Measurements from ENCODE around the genes ZDHHC21 and RPS6.

DNA sequence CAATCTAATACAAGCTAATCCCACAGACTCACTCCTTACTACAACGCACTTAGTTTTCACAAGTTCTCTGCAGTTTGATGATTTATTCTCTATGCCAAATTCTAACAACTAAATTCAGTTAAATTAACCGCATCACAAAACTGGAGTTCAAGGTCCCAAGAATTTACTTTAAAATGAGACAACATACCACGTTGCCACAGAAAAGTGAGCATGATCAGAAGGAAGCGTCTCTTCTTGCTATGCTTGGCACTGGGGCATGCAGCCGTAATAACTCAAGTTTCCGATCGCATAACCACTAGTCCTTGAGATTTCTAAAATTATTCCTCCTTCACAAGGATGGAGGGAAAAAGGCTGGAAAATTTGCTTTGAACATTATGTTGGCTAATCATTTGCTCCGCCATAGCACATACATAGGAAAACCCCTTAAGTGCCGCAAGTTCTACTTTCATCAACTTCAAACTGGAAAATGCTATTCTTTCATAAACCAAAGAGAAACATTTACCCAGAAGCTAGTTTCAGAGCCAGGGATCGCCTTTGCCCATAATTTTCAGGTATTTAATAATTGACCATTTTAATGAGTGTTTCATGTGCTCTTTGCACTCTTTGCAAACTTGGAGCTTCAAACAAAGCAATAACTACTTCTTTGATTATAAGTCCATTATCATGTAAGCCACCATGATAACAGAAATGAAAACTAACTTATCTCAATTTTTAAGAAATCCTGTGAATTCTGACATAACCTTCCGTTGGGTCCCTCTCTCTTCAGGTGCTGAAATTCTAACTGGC is 13.7 kb downstream of the NFIB start:
- RRBS, result no CpG with 5 or more reads among the region's 11 CpGs

- RRBS, result no CpG with 5 or more reads among the region's 19 CpGs
Observed at GRCh38 chr9:14306951-14307747, 6.8 kb downstream of the NFIB start.

GRCh38 chr9:14692439-14693194 is 615 bp downstream of the ZDHHC21 start:
- RRBS, result 6% methylated on average over 4 of the region's 26 CpGs

DNA sequence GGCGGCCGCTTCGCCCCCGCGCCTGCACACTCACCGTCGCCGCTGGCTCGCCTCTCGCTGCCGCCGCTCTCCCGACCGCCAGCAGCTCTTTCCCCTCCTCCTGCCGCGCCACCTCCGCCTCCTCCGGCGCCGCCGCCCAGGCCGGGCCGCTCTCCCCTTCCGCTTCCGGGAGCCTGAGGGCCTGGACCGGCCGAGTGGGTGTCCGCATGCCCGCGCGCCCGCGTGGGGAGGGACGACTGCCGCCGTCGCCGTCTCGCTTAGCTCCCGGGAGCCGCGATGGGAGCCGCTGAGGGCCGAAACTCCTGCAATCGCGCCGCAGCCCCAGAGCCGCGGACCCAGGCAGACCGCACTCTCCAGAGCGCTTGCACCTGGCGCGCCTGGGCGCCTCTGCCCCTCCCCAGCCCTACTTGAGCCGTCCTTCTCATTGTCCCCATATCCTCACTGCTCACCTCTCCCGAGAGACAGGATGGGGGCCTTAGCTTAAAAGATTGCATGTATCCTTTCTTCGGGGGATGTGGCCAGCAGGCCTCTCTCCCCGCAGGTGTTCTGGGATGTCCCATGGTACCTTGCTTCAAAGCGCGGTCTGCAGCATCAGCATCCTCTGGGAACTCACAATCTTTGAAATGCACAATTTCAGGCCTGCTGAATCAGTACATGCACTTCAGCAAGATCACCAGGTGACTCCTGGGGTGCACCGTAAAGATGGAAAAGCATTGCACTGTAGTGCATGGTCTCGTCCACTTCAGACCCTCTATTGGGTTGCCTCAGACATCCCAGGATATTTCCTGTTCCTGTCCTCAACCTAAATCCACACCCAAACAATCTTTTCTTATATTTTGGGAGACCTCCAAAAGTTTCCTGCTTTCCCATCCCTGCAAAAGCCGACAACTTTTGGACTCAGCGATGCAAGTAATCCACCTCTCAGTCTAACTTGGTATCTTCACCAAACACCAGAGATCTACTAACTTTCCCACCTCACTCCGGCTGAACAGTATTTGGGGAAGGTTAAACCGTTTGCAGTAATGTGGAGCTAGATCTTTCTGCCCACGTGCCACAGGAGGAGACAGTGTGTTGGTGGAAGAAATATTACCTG is at the start of gene ZDHHC21:
Gene ZDHHC21, minus strand, starts transcription at position 238 of the 1,093 bp plus-strand sequence.
- RRBS, result under 1% methylated on average over 15 of the region's 67 CpGs

DNA sequence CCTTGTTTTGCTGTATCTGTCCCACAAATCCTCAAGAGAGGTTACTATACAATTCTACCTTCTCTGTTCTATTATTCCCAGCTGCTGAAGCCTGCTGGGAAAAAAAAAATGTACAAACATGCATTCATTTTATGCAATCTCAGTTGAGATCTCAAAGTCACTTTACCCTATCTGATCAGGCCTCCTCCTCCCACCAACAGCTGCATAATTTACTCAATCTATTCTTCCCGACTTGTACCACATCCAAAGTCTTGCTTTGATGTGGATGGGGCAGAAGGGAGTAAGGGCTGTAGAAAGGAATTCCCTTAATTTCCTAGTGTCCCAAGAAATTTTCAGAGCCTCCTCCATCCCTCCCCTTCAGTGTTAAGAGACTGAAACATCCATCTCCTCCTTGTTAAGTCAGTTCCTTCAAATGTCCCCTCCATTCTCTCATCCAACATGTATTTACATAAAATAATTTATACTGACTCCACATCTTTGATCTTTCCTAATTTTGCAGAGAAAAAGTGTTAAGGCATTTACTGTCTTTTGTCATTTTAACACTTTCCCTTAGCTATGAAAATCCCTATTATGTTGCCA is 28.5 kb downstream of the PSIP1 start:
- RRBS, result no CpG with 5 or more reads among the region's 1 CpG

DNA sequence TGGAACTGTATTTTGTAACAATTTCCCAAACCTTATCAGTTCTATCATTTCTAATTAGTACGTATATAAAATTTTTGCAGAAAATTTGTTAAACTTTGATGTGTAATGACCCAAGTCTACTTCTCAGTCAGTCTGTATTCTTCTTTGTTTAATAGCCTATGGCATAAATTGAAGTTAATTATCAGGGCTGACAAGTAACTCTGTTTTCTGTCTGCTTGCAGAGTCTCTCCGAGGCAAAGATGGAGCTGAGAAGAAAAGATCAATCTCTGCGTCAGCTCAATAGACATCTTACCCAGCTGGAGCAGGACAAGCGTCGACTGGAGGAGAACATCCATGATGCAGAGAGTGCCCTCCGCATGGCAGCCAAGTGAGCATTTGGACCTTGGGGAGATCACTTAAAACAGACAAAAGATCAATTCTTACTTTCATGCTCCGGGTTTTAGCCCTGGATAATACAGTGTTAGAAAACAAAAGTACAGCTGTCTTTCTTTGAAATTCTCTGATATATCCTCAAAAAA is 293.7 kb downstream of the CCDC171 start:
- RRBS, result no CpG with 5 or more reads among the region's 7 CpGs

- RRBS, result no CpG with 5 or more reads among the region's 9 CpGs
Observed at GRCh38 chr9:16267203-16267822, 603.2 kb downstream of the BNC2 start.

DNA sequence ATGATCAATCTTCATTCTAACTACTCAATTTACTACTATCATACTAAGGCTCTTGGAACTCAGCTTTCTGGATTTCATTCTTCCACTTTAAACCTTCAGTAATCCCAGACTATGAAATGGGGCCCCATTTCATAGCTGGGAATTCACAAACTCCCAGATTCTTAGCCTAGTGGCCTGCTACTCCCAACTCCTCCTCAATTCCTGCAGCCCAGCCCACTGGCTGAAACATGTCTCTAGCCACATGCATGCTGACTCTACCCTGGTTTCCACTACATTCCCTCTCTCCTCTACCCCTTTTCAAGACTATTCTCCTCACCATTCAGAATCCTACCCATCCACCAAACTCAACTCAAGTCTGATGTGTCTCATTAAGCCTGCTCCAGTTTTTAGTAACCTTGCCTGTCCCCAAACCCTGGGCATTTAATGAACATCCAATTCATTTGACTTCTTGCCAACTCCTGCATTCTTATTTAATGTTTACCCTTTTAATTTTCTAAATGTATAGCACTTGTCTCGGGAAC is 370.5 kb downstream of the BNC2 start:
- RRBS, result no CpG with 5 or more reads among the region's 1 CpG

- RRBS, result no CpG with 5 or more reads among the region's 13 CpGs
Observed at GRCh38 chr9:16627948-16628880, 242.3 kb downstream of the BNC2 start.

- RRBS, result no CpG with 5 or more reads among the region's 2 CpGs
Observed at GRCh38 chr9:16704372-16704650, 166.2 kb downstream of the BNC2 start.

DNA sequence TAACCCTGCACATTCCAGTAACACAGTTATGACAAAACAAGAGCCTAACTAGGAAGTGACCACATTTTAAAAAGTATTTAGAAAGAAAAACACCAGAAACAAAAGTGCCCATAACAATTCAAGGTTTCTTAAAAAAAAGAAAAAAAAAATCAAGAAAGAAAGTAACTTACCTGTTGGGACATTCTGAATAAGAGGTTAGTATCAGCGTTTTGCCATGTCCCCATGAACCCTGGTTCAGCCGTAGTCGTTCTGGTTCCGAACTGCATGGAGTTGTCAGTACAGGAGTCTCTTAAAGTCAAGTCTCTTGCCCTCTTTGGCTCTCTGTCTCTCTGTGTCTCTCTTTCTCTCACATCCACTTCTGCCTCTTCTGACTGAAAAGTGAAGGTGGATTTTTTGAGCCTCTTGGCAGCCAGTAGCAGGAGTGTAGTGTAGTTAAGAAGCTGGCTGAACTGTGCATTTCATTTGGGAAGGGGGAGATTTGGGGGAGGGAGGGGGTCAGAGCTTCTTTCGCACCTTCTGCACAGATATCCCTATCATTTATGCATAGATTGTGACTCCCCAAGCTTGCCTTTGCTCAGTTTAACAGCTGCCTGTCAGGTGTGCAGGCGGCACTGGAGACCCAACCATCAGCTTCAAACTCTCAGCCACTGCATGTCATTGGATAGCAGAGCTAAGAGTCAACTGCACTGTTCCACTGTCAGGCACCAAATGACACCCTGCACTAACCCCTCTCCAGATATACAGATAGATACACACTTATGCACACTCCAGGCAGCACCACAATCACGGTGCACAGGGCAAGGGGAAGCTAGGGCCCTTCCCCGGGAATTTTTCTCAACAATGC is 142.6 kb downstream of the BNC2 start:
- RRBS, result no CpG with 5 or more reads among the region's 8 CpGs

DNA sequence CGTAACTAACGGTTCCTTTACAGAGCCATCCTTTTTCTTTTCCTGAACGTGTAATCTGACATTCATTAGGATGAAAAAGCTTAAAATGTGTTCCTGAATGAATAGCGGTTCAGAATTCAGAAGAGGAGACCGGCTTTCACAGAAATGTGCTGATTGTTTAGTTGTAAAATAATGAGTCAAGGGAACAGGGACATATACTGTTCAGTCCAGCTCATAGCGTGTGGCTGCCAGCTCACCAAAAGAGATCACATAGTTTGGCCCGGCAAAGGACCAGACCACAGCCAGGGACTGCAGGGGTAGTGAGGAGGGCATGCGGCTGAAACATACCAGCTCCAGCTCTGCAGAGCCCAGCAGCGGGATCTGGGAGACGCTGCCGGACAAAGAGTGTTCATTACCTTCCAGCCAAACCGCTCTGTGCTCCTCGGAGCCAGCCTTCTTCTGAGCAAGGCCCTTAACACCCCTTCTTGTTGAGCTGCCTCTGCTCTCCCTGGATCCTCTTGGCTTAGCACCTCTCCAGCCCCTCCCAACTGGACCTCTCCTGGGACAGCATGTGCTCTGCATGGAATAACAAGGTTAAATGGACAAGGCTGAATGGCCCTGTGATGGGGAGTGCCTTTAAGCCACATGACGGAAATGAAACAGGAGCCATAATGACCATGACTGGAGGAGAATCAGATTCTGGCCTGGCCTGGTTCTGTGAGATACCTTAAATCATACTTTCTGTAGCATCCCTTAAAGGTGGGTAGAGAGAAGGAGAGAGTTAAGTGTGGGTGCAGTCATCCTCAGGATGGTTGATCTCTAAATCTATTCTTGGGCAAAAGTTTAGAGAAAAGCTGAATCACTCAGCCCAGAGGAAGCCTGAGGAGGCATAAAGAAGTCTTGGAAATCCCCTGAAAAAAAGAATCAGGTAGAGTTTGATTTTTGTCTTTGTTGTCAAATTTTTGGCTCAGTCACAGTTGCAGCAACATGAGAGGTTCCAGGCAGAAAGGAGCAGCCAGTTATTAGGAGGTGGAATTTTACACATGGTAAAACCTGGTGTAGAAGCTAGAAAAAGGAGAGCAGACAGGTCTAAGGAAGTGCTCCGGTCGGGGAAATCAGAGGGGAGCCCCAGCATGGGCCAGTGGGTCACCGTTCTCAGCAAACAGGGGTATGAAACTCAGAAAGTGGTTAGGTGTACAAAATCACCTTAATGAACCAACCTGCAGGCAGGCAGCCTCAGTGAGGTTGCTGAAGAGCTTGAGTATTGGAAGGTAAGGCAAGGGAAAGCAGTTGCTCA is 116.5 kb upstream of the CNTLN start:
- RRBS, result 86% methylated on average over 1 of the region's 17 CpGs

DNA sequence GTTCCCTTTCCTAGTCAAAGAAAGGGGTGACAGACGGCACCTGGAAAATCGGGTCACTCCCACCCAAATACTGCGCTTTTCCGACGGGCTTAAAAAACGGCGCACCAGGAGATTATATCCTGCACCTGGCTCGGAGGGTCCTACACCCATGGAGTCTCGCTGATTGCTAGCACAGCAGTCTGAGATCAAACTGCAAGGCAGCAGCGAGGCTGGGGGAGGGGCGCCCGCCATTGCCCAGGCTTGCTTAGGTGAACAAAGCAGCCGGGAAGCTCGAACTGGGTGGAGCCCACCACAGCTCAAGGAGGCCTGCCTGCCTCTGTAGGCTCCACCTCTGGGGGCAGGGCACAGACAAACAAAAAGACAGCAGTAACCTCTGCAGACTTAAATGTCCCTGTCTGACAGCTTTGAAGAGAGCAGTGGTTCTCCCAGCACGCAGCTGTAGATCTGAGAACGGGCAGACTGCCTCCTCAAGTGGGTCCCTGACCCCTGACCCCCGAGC is 295.7 kb upstream of the ADAMTSL1 start:
- RRBS, result no CpG with 5 or more reads among the region's 17 CpGs

DNA sequence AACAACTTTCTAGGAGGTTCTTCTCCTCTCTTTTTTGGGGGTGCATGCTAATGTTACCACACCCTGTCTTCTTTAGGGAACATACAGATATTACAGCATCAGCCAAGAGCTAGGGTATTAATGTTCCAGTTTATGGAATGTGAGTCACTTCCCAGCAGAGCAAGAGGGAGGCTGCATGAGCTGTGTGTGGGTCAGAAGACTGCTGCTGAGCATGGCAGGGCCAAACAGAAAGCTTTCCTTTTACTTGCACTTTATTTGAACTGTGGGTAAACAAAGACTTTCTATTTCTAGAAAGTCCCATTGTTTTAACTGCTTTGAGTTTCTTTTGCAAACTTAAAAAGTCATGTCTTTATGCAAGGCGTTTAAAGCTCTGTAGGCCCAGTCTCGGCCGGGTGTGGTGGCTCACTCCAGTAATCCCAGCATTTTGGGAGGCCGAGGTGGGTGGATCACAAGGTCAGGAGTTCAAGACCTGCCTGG is 159.0 kb downstream of the ADAMTSL1 start:
- RRBS, result no CpG with 5 or more reads among the region's 4 CpGs

DNA sequence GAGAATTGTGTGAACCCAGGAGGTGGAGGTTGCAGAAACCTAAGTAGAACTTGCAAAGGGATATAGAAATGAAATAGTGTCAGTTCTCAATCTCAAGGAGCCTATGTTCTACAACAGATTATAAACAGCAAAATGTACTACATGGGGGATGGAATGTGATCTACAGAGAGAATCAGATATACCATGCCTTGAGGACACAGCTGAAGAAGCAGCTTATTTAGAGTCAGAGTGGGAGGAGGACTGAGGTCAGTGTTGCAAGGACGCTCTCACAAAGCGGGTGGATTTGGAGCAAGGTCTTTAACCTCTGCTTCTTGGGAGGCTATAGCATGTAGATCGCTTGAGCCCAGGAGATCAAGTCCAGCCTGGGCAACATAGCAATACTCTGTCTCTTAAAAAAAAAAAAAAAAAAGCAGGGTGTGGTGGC is 32.8 kb upstream of the PLIN2 start:
- RRBS, result no CpG with 5 or more reads among the region's 3 CpGs

DNA sequence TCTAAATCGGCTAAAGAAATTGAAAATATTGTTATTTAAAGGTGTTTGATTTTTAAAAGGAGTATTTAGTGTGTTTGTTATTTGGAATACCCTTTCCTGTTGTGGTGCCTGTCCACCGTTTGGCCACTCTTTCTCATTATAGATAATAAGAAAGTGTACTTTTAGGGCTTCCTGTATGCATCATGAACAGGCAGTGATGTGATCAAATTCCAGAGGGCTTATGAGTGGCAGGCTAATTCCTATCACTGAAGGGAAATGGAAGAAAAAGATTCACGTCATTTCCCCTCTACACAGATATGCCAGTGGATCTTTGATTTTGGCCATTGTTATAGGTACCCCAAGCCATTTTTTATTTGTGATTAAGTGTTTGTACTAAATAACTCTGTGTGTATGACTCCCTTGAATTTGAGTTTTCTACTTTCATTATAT is 37.1 kb downstream of the RPS6 start:
- RRBS, result no CpG with 5 or more reads among the region's 3 CpGs

GRCh38 chr9:19375162-19375811 is 4.7 kb downstream of the RPS6 start:
- RRBS, result no CpG with 5 or more reads among the region's 7 CpGs

- RRBS, result no CpG with 5 or more reads among the region's 10 CpGs
Observed at GRCh38 chr9:19376376-19377160, 3.5 kb downstream of the RPS6 start.

DNA sequence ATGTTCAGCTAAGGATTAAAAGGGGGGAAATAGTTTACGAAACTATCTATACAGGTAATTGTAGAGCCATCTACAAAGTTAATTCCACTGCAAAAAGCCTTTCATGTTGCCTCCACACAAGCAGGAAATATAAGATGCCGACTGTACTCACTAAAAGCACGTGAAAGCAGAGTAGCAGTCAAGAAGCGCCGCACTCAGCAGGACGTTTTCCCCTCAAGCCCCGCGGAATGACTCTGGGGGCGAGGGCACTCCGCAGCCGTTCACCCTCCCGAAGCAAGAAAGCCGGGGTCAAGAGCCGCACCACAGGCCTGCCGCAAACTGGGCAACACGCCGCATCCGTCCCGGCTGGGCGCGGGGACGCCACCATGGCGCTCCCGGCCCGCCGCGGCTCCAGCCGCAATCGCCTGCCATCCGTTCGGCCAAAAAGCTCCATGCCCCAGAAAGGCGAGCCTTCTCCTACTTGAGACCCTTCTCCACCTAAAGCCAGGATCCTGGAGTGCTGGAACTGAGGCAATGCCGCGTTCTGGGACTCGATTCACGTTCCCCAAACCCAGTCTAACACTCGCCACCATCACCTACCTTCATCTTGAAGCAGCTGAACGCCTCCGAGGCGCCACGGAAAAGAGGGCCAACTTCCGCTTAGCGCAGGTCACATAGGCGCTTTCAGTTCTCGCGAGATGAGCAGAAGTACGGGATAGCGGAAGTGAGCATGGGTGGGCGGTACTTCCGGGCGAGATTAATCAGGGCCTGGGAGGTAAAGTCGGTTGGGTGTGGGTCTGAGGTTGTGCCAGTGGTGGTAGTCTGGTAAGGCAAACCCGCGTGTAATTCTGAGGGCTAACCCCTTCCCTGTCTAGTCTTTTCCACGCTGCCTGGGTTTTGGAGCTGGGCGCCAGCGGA is at the start of gene RPS6:
Gene RPS6, minus strand, starts transcription at position 626 of the 897 bp plus-strand sequence.
- RRBS, result 4% methylated on average over 7 of the region's 57 CpGs

DNA sequence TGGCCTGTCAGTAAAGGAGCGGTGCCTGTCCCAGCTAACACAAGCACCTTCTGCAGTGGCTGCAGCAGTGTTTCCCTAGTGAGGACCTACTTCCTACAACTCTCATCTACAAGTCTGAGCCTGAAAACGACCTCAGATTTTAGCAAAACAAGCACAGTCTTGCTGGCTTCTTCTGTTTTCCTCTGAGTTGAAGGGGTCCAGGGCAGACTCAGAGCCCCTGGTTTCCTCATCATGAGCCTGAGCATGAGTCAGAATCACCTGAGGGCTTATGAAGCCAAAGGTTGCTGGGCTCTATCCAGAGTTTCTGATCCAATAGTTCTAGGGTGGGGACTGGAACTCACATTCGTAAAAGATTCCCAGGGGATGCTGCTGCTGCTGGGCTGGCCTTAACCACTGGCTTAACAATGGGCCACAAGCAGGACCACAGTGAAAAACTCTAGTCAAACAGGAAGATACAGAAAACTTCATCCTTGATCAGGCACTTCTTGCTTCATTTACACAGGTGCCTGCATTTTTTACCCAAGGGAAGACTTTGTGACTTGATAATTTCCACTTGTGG is 4.4 kb upstream of the ACER2 start:
- RRBS, result no CpG with 5 or more reads among the region's 3 CpGs

Measured in HL-60 (cell line).